Kidney (tissue), 2 donors: ENCODE data around the gene C2orf69.

DNA sequence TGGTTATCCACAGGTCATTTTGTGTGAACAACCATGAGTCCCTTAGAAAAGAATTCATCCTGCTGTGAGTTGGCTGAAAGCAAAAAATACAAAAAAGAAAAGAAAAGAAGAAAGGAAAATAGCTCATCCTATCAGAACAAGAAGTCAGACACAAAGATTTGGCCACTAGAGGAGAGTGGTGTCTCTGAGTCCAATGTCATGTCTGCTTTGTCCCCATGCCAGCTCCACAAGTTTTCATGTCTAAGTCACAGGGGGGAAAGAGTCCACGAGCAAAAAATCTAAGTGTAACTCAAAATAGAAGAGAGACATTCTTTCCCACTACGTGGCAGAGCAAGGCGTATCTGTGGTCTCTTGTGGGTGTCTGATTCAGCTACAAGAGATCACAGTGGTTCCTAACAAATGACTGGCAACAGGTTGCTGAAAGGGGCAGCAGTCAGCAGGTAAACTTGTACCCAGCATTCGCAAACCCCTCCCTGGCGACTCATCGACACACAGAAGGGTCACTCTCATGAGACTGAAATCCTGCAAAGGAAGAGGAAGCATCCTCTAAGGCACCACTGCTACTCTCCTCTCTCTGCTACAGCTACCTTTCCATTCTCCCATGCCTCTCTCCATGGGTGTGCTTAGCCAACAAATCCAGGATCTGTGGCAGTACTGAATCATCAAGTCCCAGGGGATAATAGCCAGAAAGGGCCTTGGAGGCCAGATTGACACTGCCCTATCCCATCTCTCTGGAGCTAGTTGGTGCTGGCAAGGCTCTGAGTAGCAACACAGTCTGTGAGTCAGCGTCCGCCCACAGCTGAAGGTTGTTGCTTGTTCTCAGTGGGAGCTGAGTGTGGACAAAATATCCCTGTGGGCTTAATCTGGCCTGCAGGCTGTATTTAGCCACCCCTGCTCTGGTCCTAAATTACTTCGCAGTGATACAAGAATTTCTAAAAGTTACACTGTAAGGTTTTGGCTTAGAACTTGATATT lies 123.0 kb upstream of the SLC39A10 start:
- PRO-cap: no peak
- RRBS: no CpG with 5 or more reads among the region's 9 CpGs

- PRO-cap: no peak
- RRBS: no CpG with 5 or more reads among the region's 14 CpGs
Observed at GRCh38 chr2:195562935-195563223, 94.1 kb upstream of the SLC39A10 start.

DNA sequence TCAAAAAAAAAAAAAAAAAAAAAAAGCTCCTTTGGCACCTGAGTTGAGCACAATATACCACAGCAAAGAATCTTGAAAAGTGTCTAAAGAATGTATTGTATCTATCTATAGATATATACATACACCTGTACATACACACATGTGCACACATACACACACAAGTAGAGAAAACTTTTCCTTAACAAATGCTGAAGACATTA lies 35.7 kb downstream of the STK17B start:
- PRO-cap: no peak

GRCh38 chr2:196148096-196148494 lies 23.3 kb downstream of the STK17B start:
- PRO-cap: no peak
- RRBS: no CpG with 5 or more reads among the region's 3 CpGs

- PRO-cap: no peak
- RRBS: no CpG with 5 or more reads among the region's 7 CpGs
Observed at GRCh38 chr2:196230056-196230583, 58.7 kb upstream of the STK17B start.

DNA sequence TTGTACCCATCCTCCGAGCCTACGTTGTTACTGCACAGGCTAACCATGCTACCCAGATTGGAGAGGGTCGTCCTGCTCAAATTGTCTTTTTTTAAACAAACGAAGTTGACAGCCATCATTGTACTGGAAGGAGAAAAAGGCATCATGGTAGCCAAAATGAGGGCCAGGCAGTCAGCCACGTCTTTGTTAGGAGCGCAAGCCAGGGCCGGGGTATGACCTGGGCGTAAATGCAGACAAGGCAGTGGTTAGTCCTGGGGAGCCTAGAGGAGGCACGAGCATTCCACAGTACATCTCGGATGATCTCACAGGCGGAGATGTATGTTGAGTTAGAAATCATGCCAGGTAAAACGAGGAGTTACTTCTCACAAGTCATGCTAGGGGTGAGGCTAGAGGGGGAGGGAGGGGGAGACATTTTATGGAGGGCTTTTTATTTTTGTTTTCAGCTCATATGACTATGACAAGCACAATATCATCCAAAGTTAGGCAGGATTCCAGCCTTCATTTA lies 64.3 kb upstream of the PGAP1 start:
- PRO-cap: no peak
- RRBS: no CpG with 5 or more reads among the region's 12 CpGs

- PRO-cap: no peak
- RRBS: no CpG with 5 or more reads among the region's 1 CpG
Observed at GRCh38 chr2:197107125-197108015, 180.9 kb upstream of the PGAP1 start.

GRCh38 chr2:197108780-197109497 lies 182.4 kb upstream of the PGAP1 start:
- PRO-cap: no peak
- RRBS: no CpG with 5 or more reads among the region's 8 CpGs

DNA sequence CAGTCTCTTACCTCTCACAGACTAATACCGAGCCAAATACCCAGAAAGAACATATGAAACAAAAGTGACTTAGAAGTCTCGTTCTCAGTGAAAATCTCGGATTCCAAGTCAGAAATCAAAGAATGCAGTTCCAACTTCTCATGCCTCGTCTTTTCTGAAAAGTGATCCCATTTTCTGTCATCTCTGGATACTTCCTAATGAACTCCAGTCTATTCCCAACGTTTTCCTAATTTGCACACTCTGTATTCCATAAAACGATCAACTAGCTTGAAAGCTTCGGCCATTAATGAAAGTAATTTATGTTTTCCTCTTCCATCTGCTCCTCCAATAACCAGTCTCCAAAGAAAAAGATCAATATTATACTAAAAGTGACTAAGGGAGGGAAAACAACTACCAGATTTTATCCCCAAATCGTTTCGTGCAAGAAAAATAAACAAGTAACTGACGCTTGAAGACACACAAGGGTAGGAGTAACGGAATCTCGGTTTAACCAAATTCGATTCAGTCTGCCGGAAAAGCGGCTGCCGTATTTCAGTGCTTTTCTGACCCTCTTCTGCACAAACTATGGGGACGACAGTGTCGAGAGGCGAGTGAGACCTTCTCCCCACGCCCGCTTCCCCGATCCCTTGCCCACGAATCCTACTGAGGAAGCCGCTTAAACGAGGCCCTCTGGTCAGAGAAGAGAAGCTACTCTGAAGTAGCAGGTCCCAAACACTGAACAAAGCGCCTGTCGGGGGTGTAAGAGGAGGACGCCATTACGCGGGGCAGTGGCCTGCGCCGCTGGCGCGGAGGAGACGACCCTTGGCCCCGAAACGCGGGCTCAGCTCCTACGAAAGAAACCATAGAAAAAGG lies 555 bp downstream of the SF3B1 start:
- PRO-cap: no peak
- RRBS: no CpG with 5 or more reads among the region's 39 CpGs

DNA sequence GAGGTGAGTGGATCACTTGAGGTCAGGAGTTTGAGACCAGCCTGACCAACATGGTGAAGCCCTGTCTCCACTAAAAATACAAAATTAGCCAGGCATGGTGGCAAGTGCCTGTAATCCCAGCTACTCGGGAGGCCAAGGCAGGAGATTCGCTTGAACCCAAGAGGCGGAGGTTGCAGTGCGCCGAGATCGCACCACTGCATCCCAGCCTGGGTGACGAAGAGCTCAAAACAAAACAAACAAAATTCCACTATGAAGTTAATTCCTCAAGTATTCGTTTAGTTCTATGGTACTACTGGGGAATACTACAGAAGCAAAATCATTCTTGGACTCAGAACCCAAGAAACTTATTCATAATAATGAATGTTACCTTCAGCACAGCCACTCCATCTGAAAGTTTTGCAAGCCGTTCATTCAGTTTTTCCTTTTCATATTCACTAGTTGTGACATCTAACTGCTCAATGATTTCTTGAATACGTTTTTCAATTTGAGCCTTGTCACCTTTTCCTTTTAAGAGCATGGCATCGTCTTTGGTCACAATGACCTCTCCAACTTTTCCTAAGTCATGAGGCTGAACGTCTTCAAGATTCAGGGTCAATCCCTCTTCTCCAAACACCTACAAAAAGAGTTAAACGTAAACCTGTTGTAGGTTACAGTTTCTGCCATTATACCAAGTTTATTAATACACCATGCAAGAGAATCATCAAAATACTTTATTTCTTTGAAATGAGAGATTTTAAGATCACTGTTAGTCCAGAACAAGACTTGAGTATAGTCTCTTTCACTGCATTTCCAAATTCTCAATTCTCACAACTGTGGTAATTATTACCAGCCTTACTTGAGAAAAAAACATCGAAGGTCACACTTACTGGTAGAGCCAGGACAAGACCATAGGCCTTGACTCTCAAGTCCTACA lies 10.7 kb downstream of the HSPD1 start:
- PRO-cap: no peak
- RRBS: no CpG with 5 or more reads among the region's 14 CpGs

DNA sequence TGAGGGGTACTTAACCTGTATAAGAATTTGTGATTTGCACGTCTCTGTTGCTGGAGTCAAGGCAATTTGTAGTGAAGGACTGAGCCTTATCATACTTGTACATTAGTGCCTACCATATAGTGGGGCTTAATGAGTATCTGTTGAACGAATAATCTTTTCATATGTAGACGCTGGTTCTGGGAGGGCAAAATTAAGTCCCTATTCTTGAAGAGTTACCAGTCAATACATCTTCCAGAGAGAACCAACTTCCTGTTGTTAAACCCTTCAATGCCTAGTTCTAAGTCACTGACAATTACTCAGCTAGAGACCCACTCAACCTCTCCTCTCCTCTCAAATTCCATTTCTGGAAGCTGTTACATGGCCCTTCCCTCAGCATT lies 1.2 kb upstream of the MOB4 start:
- PRO-cap: no peak
- RRBS: no CpG with 5 or more reads among the region's 3 CpGs

- PRO-cap: bidirectional peak, plus-strand start at chr2:197705379, minus-strand start at chr2:197705208
- RRBS: 2% methylated on average over 12 of the region's 28 CpGs
Observed at GRCh38 chr2:197705103-197705323, 156 bp upstream of the MARS2 start.

DNA sequence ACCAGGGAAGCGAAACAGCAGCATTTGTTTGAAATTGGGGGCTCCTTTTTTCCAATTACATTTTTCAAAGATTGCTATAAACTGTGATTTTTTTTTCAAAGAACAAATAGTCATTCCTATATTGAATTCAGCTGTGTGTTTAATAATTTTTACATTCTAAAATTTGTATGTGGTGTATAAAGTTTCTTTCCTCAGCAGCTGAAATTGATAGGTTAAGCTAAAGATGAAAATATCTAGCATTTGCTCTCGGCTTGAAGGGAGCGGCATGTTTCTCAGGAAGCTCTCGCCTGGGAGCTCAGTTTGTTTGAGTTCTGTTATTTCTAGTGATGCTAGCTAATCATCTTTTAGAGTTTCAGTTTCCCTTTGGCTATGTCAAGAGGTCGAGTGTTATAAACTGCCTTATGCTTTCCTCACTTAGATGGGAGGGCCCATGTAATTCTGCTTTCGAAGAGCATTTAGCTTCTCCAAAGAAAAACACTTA lies 33.5 kb downstream of the PLCL1 start:
- PRO-cap: no peak
- RRBS: no CpG with 5 or more reads among the region's 6 CpGs

GRCh38 chr2:198490679-198491279 lies 686.4 kb downstream of the PLCL1 start:
- PRO-cap: no peak
- RRBS: no CpG with 5 or more reads among the region's 2 CpGs

- PRO-cap: no peak
- RRBS: no CpG with 5 or more reads among the region's 7 CpGs
Observed at GRCh38 chr2:198528287-198528878, 724.0 kb downstream of the PLCL1 start.

DNA sequence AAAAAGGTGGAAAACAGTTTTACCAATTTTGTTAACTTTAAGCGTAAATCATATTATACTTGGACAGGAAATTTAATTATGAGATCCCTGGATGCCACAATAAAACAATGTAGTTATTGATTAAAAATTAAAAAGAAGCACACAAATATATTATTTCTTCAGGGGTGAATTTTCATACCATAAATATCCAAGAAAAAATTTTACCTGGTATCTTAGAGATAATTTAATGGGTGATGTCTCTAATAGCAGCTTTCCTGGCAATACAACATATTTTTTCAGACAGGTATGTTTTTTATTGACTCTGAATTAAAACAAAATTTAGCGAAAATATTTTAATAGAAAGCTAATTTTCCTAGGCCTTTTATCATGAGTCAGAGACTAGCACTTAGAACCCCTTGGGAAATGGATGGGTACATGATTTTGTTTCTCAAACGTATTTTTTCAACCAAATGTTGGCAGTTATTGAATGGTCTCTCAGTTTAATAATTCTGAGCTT lies 750.7 kb downstream of the PLCL1 start:
- PRO-cap: no peak
- RRBS: no CpG with 5 or more reads among the region's 3 CpGs

- PRO-cap: no peak
- RRBS: no CpG with 5 or more reads among the region's 6 CpGs
Observed at GRCh38 chr2:198775672-198776390, 681.9 kb downstream of the SATB2 start.

DNA sequence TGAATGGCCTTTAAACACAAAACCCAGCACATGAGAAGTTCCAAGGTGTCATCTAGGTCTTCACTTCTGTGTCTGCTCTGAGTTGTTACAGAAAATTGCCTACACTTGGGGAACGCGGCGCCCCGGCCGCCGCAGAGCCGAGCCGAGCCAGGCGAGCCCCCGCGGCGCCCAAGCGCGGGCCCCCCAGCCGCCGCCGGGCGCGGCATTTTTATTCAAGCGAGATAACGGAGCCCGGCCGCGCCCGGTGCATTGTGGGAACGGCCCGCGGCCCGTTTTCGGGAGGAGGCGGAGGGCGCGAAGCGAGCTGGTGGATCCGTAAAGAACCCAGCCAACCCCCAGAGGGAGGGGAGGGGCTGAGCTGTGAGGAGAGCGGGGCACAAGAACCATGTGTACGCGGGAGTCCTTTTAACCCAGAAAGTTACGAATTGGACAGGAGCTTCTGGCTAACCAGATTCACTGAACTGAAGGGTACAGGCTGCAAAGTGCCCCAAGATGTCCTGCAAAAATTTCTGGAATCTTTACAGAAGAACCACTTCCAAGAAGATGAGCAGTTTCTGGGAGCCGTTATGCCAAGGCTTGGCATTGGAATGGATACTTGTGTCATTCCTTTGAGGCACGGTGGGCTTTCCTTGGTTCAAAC lies 191.7 kb downstream of the FTCDNL1 start:
- PRO-cap: no peak
- RRBS: 3% methylated on average over 8 of the region's 41 CpGs

DNA sequence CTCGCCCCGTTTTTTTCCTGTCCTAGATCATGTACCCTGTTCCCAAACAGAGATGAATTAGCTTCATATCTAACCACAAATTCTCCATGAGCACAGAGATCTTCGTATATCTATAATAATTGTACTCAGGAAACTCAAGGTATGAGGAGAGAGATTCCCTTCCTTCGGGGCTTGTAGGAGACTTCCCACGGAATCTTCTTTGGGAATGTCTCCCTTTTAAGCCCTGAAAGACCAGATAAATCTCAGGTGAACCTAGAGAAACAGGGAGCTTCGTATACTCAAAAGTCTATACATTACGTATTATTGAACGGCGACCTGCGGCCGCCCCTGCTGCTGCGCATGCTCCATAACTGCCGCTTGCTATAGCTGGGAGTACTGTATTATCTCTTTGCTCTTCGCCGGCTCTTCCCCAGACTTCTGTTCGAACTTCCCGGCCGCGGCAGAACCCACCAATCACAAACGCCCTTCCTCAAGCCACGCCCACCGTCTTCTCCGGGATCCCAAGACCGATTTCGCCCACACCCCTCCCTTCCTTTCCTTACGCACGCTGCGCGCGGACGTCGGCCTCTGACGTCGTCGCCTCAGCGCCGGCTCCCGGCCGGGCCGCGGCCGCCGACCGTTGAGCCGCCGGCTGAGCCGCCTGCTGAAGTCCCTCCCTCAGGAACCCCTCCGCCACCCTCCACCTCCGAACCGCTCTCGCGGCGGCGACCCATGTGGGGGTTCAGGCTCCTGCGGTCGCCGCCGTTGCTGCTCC lies at the start of gene C2orf69:
C2orf69 (plus strand) TSS at position 566 of the 754 bp plus-strand sequence.
- PRO-cap: bidirectional peak, plus-strand start at position 593 of the sequence, minus-strand start at position 416 of the sequence
- RRBS: 1% methylated on average over 17 of the region's 58 CpGs

DNA sequence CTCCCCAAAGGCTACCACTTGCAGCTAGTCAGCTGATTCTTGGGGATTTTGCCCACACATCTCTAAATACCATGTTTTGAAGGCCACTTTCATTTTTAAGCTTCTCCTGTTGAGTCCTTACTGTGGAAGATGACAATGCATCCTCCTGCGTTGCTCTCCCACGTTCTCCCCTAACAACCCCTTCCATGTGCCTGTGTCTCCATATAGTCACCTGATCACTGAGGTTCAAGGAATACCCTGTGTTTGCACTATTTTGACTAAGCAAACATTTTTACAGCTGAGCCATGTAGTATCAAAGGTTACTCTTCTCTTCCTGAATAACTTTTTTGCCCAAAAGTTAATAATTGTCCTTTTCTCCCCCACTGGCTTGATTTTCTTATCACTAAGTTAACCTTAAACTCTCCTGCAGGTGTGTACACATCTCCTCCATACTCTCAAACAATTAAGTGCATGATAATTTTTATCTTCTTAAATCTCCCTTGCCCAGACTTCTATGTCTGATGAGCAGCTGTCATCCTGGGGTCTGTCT lies 85.4 kb upstream of the SPATS2L start:
- PRO-cap: no peak
- RRBS: no CpG with 5 or more reads among the region's 2 CpGs